GM12878 (cell line): ENCODE data around the gene RNF212.

DNA sequence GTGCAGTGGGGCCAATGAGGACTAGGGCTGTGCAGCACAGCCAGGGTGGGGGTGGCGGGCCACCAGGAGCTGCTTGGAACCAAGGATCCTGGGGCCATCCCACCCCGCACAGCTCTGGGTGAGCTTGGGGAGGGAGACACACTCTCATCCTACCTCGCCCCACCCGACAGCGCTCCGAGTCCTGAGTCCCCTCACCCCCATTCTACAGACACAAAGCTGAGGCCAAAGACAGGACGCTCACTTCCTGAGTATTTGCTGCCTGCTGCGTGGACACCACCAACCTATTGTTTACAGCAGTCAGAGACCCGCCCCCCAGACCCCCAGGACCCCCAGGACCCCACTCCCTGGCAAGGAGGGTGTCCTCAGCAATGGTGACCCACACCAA lies 81.2 kb downstream of the ZNF718 start:
- RAMPAGE, long total RNA, result no peak
- RRBS, 2 experiments, result no CpG with 5 or more reads among the region's 9 CpGs
CAGE:
- cytosol, long polyA minus RNA, result no peak
- cytosol, long polyA plus RNA, result no peak
- long polyA plus RNA, result no peak
- nucleolus, long total RNA, result no peak
- nucleus, long polyA plus RNA, result no peak
- nucleus, long total RNA, result no peak

DNA sequence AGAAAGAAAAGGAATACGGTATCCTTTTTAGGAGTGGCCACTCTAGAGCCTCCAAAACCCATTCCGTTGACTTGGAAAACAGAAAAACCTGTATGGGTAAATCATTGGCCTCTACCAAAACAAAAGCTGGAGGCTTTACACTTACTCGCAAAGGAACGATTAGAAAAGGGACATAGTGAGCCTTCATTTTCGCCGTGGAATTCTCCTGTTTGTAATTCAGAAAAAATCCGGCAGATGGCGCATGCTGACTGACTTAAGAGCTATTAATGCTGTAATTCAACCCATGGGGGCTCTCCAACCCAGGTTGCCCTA lies 60.9 kb downstream of the ZNF732 start:
- RAMPAGE, long total RNA, result no peak
- RRBS, 2 experiments, result no CpG with 5 or more reads among the region's 8 CpGs
CAGE:
- cytosol, long polyA minus RNA, result no peak
- cytosol, long polyA plus RNA, result no peak
- long polyA plus RNA, result no peak
- nucleolus, long total RNA, result no peak
- nucleus, long polyA plus RNA, result no peak
- nucleus, long total RNA, result no peak

DNA sequence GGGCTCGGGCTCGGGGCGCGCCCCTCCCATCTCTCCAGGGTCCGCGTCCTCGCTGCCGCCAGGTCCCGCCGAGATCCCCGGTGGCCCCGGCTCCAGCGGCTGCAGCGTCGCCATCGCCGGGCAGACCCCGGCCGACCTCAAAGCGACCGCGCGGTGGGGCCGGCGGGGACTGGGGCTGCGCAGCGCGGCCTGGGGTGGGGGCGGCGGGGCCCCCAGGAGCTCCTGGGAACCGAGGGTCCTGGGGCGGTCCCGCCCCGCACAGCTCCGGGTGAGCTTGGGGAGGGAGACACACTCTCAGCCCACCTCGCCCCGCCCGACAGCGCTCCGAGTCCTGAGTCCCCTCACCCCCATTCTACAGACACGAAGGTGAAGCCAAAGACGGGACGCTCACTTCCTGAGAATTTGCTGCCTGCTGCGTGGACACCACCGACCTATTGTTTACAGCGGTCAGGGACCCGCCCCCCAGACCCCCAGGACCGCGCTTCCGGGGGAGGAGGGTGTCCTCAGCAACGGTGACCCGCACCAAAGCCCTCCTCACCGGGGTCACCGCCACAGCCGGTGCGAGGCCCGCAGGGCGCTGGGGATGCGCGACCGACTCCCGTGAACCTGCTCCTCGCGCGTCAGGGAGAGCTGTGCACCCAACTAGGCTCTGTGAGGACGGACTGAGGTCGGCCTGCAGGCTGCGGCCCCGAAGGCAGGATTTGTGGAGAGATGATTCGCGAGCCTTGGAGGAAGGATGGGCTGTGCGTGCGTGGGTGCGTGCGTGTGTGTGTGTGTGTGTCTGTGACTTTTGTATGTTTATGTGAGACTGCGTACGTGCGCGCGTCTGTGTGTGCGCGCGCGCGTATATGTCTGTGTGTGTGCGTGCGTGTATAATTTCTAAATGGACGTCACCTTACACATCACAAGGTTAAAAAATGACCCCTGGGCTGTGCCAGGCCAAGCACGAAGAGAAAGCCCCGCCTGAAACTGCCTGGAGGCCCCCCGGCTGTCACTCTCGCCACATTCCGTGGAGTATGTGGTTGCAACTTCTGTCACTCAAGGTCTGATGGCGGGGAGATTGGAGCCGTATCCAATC lies 614 bp upstream of the ZNF141 start:
- RAMPAGE, long total RNA, result no peak
- RRBS, 2 experiments, result 3 to 8% methylated on average over 14 to 23 of the region's 95 CpGs
CAGE:
- cytosol, long polyA minus RNA, result no peak
- cytosol, long polyA plus RNA, result no peak
- long polyA plus RNA, result no peak
- nucleolus, long total RNA, result no peak
- nucleus, long polyA plus RNA, result no peak
- nucleus, long total RNA, result no peak

DNA sequence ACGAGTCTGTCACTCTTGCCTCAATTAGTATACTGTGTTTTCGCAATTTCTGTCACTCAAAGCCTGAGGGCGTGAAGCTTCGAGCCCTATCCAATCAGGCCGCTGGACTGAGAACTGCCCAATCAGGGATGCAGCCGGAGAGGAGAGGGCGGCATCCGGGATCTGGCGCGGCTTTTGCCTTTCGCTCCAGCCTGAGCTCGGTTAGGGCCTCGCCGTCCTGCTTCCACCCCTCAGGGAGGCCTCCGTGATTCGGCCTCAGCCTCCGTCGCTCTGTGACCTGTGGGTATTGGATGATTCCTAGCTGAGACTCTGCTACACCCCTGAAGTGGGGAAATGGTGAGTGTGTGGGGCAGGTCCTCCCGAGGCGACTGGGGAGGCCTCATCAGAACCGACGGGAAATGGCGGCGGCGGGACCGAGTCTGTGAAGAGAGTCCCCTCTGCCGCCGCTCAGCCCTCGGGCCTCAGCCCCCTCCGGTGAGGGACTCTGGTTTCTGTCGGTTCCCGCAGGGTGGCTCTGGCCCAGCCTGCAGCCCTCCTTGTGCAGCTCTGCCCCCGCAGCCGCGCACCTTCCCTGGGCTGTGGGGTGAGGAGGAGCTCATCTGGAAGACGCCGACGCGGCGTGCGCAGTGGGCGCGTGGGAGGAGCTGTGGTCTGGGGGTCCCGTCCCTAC lies 48.5 kb downstream of the ZNF141 start:
- RAMPAGE, long total RNA, result no peak
- RRBS, 2 experiments, result no CpG with 5 or more reads among the region's 44 CpGs
CAGE:
- cytosol, long polyA minus RNA, result no peak
- cytosol, long polyA plus RNA, result no peak
- long polyA plus RNA, result no peak
- nucleolus, long total RNA, result no peak
- nucleus, long polyA plus RNA, result no peak
- nucleus, long total RNA, result no peak

- RAMPAGE, long total RNA, result no peak
- RRBS, 2 experiments, result no CpG with 5 or more reads among the region's 7 CpGs
CAGE:
- cytosol, long polyA minus RNA, result no peak
- cytosol, long polyA plus RNA, result no peak
- long polyA plus RNA, result no peak
- nucleolus, long total RNA, result no peak
- nucleus, long polyA plus RNA, result no peak
- nucleus, long total RNA, result no peak
Observed at GRCh38 chr4:451781-452465, 47.0 kb downstream of the ZNF721 start.

- RAMPAGE, long total RNA, result no peak
- RRBS, 2 experiments, result no CpG with 5 or more reads among the region's 11 CpGs
CAGE:
- cytosol, long polyA minus RNA, result no peak
- cytosol, long polyA plus RNA, result no peak
- long polyA plus RNA, result no peak
- nucleolus, long total RNA, result no peak
- nucleus, long polyA plus RNA, result no peak
- nucleus, long total RNA, result no peak
Observed at GRCh38 chr4:474213-474488, 24.8 kb downstream of the ZNF721 start.

DNA sequence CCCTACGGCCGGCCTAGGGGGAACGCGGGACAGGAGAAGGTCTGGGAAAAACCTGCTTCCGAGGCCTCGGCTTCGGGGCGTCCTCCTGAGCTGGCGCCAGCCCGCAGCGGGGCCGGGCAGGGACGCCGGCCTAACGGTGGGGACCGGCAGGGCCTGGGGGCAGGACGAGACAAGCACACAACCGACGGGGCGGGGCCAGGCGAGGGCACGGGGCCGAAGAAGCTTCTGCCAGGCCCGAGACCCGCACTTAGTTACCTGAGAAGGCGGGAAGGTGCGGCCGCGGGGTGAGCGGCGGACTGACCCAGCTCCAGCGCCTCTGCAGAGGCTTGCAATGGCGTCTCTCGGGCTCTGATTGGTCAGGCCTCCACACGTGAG lies 44.4 kb downstream of the CPLX1 start:
- RAMPAGE, long total RNA, result start-site peak on the minus strand centred at position 309 of the sequence, 55 bp wide, 277 and 338 reads in 2 replicates
- RRBS, 2 experiments, result 0% methylated on average over 7 of the region's 35 CpGs; no CpG with 5 or more reads in 1 of the 2 experiments
CAGE:
- cytosol, long polyA minus RNA, result start-site peak on the minus strand centred at position 321 of the sequence, 60 bp wide, 28 reads
- cytosol, long polyA plus RNA, result no peak
- long polyA plus RNA, result no peak
- nucleolus, long total RNA, result no peak
- nucleus, long polyA plus RNA, result no peak
- nucleus, long total RNA, result no peak

DNA sequence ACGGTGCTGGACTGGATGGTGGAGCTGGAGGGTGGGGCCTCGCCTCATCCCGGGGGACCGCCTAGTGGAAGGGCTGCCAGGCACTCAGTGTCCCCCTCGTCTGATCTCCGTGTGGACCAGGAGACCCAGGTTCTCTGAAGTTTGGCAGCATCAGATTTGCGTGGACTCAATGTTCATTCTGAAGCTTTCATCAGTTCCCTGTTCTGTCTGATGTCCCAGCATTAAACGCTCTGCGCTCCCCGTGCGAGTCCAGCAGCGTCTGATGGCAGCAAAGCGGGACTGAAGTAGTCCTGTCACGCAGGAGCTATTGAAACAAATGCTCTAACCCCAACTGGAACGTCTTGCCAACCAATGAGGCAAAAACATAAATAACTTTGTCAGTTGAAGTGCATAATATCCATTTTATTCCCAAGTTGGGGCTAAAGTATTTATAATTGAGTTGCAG lies 7.1 kb downstream of the CPLX1 start:
- RAMPAGE, long total RNA, result no peak
- RRBS, 2 experiments, result 38 to 58% methylated on average over 2 of the region's 15 CpGs
CAGE:
- cytosol, long polyA minus RNA, result no peak
- cytosol, long polyA plus RNA, result no peak
- long polyA plus RNA, result no peak
- nucleolus, long total RNA, result no peak
- nucleus, long polyA plus RNA, result no peak
- nucleus, long total RNA, result no peak

DNA sequence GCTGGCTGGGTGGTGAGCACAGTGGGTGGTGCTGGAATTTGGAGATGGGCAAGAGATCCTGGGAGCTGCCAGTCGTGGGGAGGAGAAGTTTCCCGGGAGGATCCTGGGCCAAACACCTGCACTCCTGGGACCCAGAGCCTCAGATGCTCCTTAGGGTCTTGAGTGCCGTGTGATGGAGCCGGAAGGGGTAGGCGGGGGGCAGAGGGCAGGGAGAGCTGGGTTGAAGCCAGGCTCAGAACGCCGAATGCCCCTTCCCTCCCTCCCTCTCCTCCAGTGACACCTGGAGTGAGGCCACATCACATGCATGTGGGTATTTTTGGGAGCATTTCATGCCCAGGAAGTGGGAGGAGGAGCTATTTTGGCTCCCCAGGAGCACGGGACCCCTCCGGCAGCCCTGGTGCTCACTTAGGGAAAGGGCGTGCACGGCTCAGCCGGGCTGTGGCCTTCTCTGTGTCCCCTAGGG lies 4.6 kb upstream of the CPLX1 start:
- RAMPAGE, long total RNA, result no peak
- RRBS, 2 experiments, result 80 to 81% methylated on average over 7 of the region's 12 CpGs
CAGE:
- cytosol, long polyA minus RNA, result no peak
- cytosol, long polyA plus RNA, result no peak
- long polyA plus RNA, result no peak
- nucleolus, long total RNA, result no peak
- nucleus, long polyA plus RNA, result no peak
- nucleus, long total RNA, result no peak

DNA sequence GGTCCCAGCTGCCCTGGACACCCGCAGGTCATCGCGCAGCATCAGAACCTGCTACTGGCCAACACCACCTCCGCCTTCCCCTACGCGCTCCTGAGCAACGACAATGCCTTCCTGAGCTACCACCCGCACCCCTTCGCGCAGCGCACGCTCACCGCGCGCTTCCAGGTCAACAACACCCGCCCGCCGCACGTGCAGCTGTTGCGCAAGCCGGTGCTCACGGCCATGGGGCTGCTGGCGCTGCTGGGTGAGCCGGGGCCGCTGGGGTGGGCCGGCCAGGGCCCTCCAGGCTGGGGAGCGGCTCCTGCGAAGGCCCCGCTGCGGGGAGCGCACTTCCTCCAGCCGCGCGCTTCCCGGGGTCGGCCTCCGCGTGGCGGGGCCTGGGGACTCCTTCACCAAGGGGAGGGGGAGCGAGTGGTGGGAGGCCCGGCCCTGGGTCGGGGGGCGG lies 9.1 kb upstream of the SLC26A1 start:
- RAMPAGE, long total RNA, result no peak
- RRBS, 2 experiments, result 7 to 33% methylated on average over 18 to 20 of the region's 43 CpGs
CAGE:
- cytosol, long polyA minus RNA, result no peak
- cytosol, long polyA plus RNA, result no peak
- long polyA plus RNA, result no peak
- nucleolus, long total RNA, result no peak
- nucleus, long polyA plus RNA, result no peak
- nucleus, long total RNA, result no peak

DNA sequence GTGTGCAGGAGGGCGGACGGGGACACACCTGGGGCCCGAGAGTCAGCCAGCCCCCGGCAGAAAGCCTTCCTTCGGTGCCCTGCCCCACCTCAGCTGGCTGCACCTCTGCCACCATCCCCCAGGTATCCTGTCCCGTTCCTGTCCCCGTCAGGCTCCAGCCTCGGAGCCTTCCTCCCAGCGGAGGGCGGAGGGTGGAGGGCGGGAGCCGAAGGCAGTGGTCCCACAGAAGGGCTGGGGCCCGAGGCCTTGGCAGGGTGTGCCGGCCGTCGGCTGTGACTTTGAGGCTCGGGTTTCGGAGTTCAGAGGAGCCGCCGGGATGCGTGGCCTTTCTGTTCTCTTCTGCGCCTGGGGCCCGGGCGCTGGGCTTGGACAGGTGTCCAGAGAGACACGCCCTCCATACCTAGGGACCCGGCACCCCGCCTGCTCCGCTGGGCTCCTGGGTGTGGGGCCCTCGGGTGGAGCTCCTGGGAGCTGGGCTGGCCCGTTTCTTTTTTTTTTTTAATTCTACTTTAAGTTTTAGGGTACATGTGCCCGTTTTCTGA lies 11.2 kb downstream of the FGFRL1 start:
- RAMPAGE, long total RNA, result no peak
- RRBS, 2 experiments, result 74 to 83% methylated on average over 9 to 13 of the region's 31 CpGs
CAGE:
- cytosol, long polyA minus RNA, result no peak
- cytosol, long polyA plus RNA, result no peak
- long polyA plus RNA, result no peak
- nucleolus, long total RNA, result no peak
- nucleus, long polyA plus RNA, result no peak
- nucleus, long total RNA, result no peak

- RAMPAGE, long total RNA, result no peak
- RRBS, 2 experiments, result 72 to 88% methylated on average over 3 to 4 of the region's 28 CpGs
CAGE:
- cytosol, long polyA minus RNA, result no peak
- cytosol, long polyA plus RNA, result no peak
- long polyA plus RNA, result no peak
- nucleolus, long total RNA, result no peak
- nucleus, long polyA plus RNA, result no peak
- nucleus, long total RNA, result no peak
Observed at GRCh38 chr4:1027162-1027935, 15.9 kb downstream of the FGFRL1 start.

DNA sequence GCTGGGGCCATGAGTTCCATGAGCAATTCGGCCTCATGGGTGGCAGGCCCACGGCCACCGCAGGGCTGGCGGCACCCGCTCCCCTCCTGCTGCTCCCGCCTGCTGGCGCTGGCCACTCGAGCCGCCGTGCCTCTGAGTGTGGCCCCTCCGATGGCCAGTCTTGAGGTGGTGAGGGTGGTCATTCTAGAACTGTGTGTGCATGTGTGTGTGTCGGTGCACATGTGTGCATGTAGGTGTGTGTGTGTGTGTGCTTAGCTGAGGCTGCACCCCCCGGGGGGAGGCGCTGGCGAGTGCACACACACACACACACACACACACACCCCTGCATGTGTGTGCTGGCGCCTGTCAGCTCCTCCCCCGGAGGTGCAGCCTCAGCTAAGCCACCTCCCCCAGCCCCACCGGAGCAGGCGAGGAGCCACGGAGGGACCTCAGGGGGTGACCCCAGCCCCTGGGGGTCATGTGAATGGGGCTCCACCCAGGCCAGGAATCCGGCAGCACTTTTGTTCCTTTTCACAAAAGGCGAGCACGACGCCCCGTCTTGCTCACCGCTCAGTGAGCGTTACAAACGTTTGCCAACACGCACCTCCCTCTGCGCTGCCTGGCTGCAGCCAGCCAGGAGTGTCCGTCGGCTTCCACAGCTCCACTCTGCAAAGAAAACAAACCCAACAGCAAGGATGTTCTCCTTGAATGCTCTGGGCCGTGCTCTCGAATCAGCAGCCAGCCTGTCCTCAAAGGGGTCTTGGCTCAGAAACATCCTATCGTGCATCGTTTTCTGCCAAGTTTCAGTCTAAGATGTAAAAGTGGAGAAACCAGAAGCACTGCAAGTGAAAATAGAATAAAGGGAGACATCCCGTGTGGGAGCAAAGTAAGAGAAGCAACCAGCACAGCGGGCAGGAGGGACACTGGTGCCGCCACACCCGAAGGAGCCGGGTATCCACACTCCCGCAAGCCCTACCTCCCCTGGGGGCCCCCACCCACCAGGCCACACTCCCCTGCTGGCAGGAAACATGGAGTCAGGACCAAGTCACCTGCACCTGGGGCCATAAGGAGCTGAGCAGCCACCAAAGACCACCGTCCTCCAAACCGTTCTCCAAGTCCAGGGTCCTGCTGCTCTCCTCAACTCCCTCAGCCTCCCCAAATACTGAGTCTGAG lies 30.1 kb downstream of the FGFRL1 start:
- RAMPAGE, long total RNA, result no peak
- RRBS, 2 experiments, result 18 to 30% methylated on average over 9 of the region's 44 CpGs
CAGE:
- cytosol, long polyA minus RNA, result no peak
- cytosol, long polyA plus RNA, result no peak
- long polyA plus RNA, result no peak
- nucleolus, long total RNA, result no peak
- nucleus, long polyA plus RNA, result no peak
- nucleus, long total RNA, result no peak

DNA sequence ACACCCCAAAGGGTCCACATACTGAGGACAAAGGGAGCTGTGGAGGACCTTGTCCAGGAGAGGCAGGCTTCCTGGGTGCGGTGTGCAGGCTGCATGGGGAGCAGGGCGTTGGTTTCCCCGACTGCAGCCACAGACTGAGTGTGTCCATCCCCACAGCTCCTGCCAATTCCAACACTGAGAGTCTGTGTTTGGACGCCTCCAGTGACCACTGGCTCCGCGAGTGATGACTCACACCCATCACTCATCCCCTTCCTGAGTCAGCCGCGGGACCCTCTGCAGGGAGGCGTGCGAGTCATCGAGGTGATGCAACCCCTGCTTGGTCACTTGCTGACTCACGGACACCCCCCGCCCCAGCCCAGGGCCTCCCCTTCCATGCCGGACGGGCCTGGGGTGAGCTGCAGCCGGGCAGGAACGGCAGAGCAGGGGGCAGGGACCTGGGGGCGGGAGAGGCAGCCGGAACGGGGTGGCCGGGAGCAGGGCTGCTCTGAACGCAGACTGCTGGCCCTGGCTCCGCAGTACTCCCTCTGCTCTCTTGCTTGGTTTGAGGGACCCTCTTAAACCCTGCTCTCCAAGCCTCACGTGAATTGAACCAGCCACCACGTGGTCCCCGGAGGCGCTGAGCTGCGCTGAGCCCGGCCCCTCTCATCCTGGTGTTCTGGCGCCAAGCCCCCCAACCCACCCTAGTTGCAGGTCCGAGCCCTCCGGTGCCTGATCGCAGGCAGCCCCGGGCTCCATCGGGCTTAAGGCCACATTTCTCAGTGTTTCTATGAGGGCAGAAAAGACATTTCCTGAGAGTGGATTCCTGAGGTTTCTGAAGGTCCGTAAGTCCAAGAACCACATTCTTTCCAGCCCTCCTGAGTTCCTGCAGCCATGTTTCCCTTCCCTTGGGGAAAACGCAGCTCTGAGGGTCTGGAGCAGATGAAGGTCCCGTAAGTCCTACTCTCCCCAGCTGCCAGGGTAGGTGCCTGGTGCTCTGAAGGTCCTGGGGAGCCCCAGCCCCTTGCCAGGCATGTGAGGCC lies 32.4 kb downstream of the FGFRL1 start:
- RAMPAGE, long total RNA, result no peak
- RRBS, 2 experiments, result 26 to 34% methylated on average over 8 of the region's 38 CpGs
CAGE:
- cytosol, long polyA minus RNA, result no peak
- cytosol, long polyA plus RNA, result no peak
- long polyA plus RNA, result no peak
- nucleolus, long total RNA, result no peak
- nucleus, long polyA plus RNA, result no peak
- nucleus, long total RNA, result no peak

DNA sequence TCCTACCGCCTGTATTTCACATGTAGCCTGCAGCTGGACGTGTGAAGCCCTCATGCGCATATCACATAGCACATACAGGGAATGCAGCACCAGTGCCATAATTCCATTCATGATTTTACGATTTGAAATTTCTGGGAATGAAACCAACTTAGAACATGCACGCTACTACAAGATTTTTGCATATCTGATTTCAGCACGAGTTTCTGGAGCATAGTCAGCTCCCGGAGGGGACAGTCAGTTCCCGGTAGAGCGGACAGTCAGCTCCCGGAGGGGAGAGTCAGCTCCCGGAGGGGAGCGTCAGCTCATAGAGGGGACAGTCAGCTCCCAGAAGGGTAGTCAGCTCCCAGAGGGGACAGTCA lies 41.8 kb downstream of the FGFRL1 start:
- RAMPAGE, long total RNA, result no peak
- RRBS, 2 experiments, result 49 to 84% methylated on average over 2 of the region's 12 CpGs
CAGE:
- cytosol, long polyA minus RNA, result no peak
- cytosol, long polyA plus RNA, result no peak
- long polyA plus RNA, result no peak
- nucleolus, long total RNA, result no peak
- nucleus, long polyA plus RNA, result no peak
- nucleus, long total RNA, result no peak

GRCh38 chr4:1113472-1114219 lies at the start of gene RNF212:
RNF212 (minus strand) TSS chr4:1113564.
- RAMPAGE, long total RNA, result no peak
- RRBS, 2 experiments, result 59 to 63% methylated on average over 6 of the region's 69 CpGs
CAGE:
- cytosol, long polyA minus RNA, result no peak
- cytosol, long polyA plus RNA, result no peak
- long polyA plus RNA, result no peak
- nucleolus, long total RNA, result no peak
- nucleus, long polyA plus RNA, result no peak
- nucleus, long total RNA, result no peak

GRCh38 chr4:1173240-1173900 lies 987 bp upstream of the SPON2 start:
- RAMPAGE, long total RNA, result no peak
- RRBS, 2 experiments, result no CpG with 5 or more reads among the region's 13 CpGs
CAGE:
- cytosol, long polyA minus RNA, result no peak
- cytosol, long polyA plus RNA, result no peak
- long polyA plus RNA, result no peak
- nucleolus, long total RNA, result no peak
- nucleus, long polyA plus RNA, result no peak
- nucleus, long total RNA, result no peak

GRCh38 chr4:1220990-1221815 lies 27.7 kb downstream of the CTBP1 start:
- RAMPAGE, long total RNA, result no peak
- RRBS, 2 experiments, result no CpG with 5 or more reads among the region's 41 CpGs
CAGE:
- cytosol, long polyA minus RNA, result no peak
- cytosol, long polyA plus RNA, result no peak
- long polyA plus RNA, result no peak
- nucleolus, long total RNA, result no peak
- nucleus, long polyA plus RNA, result no peak
- nucleus, long total RNA, result no peak

- RAMPAGE, long total RNA, result no peak
- RRBS, 2 experiments, result 97 to 98% methylated on average over 5 to 7 of the region's 53 CpGs
CAGE:
- cytosol, long polyA minus RNA, result no peak
- cytosol, long polyA plus RNA, result no peak
- long polyA plus RNA, result no peak
- nucleolus, long total RNA, result no peak
- nucleus, long polyA plus RNA, result no peak
- nucleus, long total RNA, result no peak
Observed at GRCh38 chr4:1227459-1228659, 21.1 kb downstream of the CTBP1 start.

DNA sequence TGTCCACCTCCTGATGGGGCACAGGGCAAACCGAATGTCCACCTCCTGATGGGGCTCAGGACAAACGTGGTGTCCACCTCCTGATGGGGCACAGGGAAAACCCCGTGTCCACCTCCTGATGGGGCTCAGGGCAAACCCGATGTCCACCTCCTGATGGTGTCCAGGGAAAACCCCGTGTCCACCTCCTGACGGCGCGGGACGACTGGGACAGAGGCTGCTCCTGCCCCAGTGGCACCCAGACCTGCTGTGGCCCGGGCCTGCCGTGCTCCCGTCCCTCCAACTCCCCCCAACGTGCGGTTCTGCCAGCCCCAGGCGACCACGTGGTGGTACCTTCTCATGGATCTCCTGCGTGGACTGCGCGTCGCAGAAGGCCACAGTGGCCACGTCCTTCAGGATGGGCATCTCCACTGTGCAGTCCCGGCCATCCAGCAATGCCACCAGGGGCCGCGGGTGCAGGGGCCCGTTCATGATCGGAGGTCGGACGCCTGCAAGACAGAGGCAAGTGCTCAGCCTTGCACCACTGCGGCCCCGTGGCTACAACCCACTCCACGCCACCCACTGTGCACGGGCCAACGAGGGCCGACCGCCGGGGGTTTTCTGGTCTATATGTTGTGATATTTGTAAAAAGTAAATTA lies 11.0 kb downstream of the CTBP1 start:
- RAMPAGE, long total RNA, result no peak
- RRBS, 2 experiments, result no CpG with 5 or more reads among the region's 36 CpGs
CAGE:
- cytosol, long polyA minus RNA, result no peak
- cytosol, long polyA plus RNA, result no peak
- long polyA plus RNA, result no peak
- nucleolus, long total RNA, result no peak
- nucleus, long polyA plus RNA, result no peak
- nucleus, long total RNA, result no peak